Frontal cortex (tissue), 2 donors: ENCODE results near the gene HLF.

DNA sequence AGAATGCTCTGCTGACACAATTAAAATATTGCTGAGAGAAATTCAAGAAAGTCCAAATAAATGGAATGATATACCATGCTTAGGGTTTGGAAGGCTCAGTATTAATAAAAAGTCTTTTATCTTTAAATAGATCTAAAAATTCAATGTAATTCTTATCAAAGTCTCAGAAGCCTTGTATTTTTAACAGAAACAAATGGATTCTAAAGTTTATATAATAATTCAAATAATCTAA is 180.6 kb downstream of the CA10 start:
- RAMPAGE, long total RNA, result no peak

DNA sequence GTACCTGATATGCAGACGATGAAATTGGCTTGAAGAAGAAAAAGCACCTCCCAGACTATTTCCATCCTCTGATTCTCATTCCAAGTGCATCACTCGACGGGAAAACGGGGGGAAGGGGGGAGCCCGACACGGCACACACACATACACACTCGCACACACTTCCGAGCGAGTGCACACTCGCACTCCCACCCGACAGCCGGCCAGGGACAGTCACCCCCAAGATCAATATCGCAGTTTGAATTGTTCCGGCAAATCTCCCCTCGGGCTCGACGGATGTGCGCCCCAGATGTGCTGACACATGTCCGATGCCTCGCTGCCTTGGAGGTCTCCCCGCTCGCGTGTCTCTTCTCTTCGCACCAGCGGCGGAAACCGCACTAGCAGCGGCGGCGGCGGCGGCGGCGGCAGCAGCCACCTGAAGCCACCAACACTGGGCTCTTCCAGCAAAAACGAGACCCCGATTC is 762 bp downstream of the CA10 start:
- RAMPAGE, long total RNA, result no peak

DNA sequence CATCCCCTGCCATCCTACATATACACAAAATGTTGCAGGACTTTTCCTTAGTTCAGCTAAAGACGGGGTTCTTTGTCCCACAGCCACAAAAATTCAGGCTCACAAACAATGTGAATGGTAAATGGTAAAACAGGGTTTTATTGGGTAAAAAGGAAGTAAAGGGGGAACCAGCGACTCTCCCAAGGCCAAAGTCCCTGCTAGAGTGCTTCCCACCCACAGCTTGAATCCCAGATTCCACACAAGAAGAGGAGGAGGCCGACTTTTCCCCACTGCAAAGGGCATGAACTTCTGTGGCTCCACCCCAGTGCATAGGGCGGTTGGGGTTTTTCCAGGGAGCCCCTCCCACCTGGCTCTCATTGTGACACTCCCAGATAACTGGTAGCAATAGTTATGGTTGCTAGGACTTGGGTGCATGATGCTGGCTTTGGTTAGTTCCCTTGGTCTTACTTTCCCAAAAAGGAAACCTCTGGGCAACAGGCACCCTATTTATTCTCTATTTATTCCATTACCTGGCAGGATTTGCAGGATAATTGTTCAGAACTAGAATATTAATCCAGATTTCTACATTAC is 666.0 kb upstream of the CA10 start:
- RAMPAGE, long total RNA, result no peak

GRCh38 chr17:52861950-52862395 is 703.5 kb upstream of the CA10 start:
- RAMPAGE, long total RNA, result no peak

DNA sequence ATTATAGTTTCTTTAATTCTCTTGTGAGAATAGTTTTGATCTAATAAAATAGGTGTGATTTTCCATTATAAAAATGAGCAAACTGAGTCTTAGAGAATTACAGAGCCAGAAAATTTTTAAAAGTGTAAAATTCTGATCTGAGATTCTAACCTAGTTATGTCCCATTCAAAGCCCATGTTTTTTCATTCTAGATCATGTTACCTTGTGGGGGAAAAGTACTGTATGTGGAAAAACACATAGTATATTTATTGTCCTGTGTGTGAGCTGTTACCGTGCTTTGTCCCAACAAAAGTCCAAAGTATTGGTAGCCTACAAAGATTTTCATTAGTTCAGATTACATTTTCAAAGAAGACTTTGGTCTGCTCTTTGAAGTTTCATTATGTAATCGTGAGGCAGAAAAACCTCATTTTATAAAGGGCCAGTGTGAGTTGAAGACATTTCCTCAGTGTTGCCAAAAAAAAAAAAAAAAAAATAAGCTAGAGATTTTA is 100.2 kb downstream of the STXBP4 start:
- RAMPAGE, long total RNA, result no peak

GRCh38 chr17:55090163-55090605 is 121.6 kb downstream of the STXBP4 start:
- RAMPAGE, long total RNA, result no peak

DNA sequence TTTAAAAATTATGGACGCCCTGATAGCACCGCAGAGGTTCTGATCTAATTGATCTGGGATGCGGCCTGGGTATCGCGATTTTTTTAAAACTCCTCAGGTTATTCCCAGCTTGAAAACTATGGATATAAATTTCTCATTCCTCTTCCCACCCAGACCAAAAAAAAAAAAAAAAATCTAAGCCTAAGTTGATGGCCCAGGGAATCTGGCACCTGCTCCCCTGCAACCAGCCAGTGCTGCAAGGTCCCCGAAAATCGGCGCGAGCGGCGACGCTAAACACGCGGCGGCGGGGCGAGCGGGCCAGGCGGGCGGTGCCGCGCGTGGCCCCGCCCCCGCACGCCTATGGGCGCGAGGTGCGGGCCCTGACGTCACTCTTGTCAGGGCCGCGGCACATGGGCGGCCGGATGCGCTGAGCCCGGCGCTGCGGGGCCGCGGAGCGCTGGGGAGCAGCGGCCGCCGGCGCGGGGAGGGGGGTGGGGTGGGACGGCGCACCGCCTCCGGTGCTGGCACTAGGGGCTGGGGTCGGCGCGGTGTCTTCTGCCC is at the start of gene HLF:
TSS of gene HLF (plus strand) at position 368 of the 540 bp plus-strand sequence.
- RAMPAGE, long total RNA, result no peak

DNA sequence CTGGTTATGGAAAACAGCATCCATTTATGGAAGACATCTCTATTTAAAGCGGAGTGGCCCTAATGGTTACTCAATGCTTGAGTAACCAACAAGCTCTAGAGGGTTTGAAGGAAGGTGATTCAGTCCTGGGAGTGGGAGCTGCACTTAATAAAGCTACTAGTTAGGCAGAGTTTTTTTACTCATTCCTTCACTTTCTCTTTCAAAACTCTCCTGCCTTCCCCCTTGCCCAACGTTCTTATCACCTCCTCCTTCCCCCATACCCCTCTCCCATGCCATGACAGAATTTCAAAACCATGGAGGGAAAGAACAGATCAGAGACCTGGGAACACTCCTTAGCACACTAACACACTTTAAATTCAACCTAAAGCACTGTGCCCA is 4.9 kb downstream of the MMD start:
- RAMPAGE, long total RNA, result no peak

DNA sequence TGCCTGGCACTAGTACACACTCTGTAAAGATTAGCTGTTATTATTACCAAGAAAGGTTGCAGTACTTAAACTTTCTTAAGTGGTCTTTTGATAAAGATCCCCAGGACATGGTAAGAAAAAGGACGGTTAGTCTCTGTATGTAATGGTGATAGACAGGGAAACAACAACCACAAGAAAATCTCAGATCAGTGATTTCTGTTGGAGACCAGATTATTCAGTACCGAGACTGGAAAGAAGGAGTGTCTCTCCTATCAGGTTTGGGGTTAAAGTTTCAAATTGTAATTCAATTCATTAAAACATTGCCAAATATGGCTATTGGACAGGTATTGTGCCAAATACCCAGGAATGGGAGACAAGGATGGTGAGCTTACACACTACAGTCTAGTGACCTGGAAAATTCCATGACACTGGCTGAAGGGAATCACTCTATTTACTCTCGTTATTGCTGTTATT is 24.9 kb upstream of the MMD start:
- RAMPAGE, long total RNA, result no peak

GRCh38 chr17:55783506-55784249 is 32.8 kb downstream of the PCTP start:
- RAMPAGE, long total RNA, result no peak

DNA sequence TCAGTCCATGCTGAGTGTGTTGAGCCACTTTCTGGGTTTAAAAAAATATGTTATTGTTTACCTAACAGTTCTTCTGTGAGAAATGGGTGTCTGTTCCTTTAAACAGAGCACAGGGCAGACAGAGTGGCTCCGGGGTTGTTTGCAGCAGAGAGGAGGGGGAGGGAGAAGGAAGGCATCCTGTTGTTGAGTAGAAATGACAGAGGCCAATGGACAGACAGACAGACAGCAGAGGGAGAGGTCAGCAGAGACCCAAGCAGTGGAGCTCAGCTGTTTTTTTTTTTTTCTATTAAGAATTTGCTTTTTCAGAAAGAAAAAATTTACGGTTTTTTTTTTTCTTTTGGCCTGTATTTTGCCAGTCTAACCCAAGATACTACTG is 78.9 kb downstream of the C17orf67 start:
- RAMPAGE, long total RNA, result no peak

DNA sequence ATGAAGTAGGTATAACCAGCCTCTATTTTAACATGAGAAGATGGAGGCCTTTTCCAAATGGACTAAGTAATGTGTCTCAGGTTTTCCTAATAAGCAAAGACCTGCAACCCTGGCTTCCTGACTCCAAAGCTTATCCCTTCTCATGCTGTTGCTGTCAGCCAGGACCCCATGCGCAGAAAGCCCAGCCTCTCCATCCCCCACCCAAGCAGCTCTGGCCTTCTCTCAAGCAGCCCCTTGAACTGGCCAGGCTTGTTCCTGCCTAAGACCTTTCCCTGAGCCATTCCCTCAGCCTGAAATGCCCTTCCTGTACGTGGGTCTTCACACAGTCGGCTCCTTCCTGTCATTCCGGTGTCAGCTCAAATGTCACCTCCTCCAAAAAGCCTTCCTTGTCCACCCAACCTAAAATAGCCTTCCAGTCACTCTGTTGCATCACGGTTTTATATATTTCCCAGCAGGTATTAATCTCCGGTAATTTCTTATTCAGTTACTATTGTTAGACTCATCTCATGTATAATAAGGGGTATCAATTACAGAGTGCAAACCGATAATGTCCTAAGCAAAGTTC is 51.9 kb downstream of the C17orf67 start:
- RAMPAGE, long total RNA, result no peak

GRCh38 chr17:56837698-56837943 is 3.7 kb downstream of the DGKE start:
- RAMPAGE, long total RNA, result no peak

DNA sequence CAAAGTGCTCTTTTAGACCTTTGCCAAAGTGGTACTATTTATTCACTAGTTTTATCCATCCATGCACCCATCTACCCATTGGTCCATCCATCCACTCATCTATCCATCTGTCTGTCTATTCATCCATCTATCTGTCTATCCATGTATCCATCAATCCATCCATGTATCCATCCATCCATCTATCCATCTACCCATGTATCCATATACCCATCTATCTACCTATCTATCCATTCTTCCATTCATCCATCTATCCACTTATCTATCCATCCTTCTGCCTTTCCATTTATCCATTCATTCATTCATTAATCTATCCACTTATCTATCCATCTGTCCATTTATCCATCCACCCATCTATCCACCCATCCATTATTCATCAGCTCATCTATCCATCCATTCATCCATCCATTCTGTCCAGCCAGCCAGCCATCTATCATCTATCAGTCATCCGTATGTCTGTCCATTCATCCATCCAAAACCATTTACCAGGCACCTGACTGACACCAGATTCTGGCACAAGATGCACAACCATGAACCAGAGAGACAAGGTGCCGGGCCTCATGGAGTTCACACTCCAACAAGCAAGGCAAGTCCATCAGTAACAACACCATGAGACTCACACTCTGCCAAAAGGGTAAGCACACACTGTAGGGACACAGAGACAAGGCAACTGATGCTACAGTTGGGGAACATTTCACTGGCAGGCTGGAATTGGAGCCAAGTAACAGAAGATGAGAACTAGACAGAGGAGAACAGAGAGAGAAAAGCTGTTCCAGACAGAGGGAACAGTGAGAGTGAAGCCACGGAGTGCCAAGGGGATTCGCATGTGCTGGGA is 21.4 kb downstream of the TRIM25 start:
- RAMPAGE, long total RNA, result no peak

GRCh38 chr17:56950650-56951089 is 10.2 kb downstream of the COIL start:
- RAMPAGE, long total RNA, result no peak

DNA sequence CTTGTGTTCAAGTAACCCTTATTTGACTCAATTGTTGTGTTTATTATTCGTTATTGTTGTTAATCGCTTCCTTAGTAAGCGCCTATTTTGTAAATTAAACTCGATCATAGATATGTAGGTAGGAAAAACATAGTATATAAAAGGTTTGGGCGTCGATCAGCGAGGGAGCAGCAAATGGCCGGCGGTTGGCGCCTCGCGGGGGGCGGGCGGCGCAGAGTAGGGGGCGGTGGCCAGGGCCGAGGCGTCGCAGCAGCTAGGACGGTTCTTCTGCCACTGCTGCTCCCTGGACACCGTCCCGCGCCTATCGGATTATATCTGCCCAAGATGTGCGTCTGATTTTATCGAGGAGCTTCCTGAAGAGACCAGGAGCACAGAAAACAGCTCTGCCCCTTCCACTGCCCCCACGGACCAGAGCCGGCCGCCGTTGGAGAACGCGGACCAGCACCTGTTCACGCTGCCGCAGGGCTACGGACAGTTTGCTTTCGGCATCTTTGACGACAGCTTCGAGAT is 39.7 kb upstream of the AKAP1 start:
- RAMPAGE, long total RNA, result no peak

DNA sequence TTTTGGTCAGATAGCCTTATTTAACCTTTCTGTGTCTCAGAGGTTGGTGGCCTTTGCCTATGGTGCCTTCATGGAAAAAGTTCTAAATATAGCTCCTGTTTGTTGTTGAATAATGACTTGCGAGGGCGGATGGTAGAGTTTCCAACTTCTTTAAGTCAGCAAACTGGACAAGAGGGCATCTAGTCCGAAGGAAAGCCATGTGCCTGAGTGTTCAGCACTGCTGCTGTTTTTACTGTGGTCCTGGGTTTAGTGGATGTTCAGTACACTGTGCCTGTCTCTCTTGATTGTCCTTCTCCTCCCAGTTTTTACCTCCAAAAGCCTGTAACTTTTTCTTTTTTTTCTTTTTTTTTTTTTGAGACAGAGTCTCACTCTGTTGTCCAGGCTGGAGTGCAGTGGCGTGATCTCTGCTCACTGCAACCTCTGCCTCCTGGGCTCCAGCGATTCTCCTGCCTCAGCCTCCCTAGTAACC is 73.7 kb downstream of the MSI2 start:
- RAMPAGE, long total RNA, result no peak

GRCh38 chr17:57406703-57407203 is 150.4 kb downstream of the MSI2 start:
- RAMPAGE, long total RNA, result no peak

- RAMPAGE, long total RNA, result no peak
Observed at GRCh38 chr17:57407855-57408262, 151.5 kb downstream of the MSI2 start.

- RAMPAGE, long total RNA, result no peak
Observed at GRCh38 chr17:57531474-57532470, 213.3 kb downstream of the CCDC182 start.